Esophagus squamous epithelium (tissue), 4 donors: ENCODE measurements around the gene SLC12A7.

DNA sequence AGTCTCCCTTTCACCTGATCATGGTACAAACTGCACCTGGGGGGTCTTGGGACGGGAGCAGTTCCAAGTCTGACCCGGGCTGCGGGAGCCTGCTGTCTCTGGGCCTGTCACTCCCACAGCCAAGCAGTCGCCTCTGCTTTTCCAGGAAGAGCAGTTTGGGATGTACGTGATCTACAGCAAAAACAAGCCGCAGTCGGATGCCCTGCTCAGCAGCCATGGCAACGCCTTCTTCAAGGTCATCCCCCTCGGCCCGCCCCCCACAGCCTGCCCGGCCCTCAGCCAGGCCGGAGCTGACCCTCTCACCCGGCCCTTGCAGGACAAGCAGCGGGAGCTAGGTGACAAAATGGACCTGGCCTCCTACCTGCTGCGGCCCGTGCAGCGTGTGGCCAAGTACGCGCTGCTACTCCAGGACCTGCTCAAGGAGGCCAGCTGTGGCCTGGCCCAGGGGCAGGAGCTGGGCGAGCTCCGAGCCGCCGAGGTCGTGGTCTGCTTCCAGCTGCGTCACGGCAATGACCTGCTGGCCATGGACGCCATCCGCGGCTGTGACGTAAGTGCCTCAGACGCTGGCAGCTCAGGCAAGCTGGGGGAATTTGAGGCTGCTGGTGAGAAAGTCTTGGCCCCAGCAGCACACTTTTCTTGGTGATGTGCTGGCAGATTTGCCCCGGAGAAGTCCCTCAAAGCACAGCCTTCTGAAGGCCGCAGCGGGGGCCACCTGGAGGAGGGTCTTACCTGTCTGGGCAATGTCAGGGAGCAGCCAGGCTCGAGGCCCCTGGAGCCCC lies 20.2 kb upstream of the LRRC14B start:
- PRO-cap, result no peak
- RAMPAGE, long total RNA, 4 experiments, result no peak in any of the 4 experiments

GRCh38 chr5:205346-206253 lies 12.4 kb downstream of the CCDC127 start:
- PRO-cap, result no peak
- RAMPAGE, long total RNA, 4 experiments, result no peak in any of the 4 experiments

DNA sequence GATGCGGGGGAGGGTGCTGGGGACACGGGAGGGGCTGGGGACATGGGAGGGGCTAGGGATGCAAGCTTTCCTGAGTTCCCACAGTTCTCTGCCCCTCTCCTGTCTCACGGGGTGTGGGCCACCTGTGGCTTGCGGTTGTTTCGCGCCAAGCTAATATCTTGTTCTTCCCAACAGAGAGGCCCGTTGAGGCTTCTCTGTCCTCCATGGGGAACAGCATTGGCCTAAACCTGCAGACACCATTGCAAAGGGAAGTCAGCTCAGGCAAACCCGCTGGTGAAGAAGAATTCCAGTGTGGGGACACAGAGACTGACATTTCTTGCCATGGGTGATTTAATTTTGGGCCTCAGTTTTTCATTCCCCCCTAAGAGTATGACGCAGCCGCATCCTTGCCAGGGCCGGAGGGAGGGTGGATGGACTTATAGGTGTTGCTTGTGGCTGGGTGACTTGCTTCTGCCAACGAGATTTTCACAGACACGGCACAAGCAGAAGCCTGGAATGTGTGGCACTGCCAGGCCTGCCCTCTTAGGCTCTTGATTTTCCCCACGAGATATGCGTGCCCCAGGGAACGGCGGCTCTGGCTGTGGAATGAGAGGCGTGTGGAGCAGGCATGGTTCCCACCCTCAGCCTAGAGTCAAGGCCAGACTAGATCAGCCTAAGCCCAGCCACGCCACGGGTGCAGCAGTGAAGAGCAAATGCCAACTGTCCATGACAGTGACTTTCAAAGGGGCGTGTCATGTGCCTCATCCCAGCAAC lies 7.6 kb downstream of the PDCD6 start:
- PRO-cap, result no peak
- RAMPAGE, long total RNA, 4 experiments, result no peak in any of the 4 experiments

DNA sequence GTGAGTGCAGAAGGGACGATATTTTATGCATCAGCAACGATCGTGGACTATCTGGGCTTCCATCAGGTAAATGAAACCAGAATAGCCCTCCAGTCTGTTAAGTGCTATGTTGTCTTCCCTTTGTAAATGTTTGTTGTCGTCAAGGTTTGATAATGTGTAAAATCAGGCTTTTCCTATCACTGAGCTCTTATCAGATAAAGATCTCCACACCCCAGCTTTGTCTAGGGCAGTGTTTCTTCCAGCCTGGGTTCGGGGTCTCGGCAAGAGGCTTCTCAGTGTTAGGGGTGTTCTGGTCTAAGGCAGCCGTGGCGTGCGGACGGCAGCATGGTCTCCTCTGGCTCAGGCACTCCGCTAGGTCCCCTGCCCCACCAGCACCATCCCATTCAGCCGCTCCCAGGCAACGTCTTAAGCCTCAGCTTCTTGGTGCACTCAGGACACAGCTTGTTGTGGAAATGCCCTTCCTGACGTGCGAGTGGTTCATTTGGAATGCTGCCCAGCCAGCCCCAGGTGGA lies 29.6 kb upstream of the EXOC3 start:
- PRO-cap, result no peak
- RAMPAGE, long total RNA, 4 experiments, result no peak in any of the 4 experiments

- PRO-cap, result no peak
- RAMPAGE, long total RNA, 4 experiments, result no peak in any of the 4 experiments
These were observed 2.5 kb upstream of the EXOC3 start for GRCh38 chr5:440350-440916.

DNA sequence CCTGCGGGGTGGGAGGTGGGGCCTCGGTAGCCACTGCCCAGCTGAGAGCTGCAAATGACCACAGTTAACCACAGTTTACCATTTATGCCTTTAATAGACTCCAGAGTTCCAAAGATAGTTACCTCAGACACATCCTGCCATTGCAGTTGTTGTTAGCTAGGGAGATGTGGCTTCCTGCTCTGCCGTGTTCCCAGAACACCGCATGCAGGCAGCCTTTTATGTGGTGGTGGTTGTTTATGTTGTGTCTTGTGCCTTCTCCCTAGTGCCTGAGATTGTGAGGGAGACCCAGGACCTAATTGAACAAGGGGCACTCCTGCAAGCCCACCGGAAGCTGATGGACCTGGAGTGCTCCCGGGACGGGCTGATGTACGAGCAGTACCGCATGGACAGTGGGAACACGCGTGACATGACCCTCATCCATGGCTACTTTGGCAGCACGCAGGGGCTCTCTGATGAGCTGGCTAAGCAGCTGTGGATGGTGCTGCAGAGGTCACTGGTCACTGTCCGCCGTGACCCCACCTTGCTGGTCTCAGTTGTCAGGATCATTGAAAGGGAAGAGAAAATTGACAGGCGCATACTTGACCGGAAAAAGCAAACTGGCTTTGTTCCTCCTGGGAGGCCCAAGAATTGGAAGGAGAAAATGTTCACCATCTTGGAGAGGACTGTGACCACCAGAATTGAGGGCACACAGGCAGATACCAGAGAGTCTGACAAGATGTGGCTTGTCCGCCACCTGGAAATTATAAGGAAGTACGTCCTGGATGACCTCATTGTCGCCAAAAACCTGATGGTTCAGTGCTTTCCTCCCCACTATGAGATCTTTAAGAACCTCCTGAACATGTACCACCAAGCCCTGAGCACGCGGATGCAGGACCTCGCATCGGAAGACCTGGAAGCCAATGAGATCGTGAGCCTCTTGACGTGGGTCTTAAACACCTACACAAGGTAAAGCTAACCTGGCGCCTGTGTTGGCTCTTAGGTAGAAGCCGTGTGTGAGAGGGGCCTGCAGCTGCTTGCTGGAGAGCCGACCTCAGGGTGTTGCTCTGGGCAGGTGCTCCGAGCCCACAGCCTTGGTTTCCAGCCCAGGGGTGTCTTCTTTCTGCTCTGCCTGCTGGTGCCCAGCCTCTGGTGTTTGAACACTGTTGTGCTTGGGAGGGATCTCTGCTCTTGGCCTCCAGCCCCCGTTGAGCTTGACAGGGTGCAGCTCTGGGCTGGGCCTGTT lies 10.5 kb downstream of the EXOC3 start:
- PRO-cap, result bidirectional peak, plus-strand start at position 982 of the sequence, minus-strand start at position 679 of the sequence; bidirectional peak, plus-strand start outside the sequence, minus-strand start at position 1,169 of the sequence
- RAMPAGE, long total RNA, 4 experiments, result no peak in any of the 4 experiments

- PRO-cap, result no peak
- RAMPAGE, long total RNA, 4 experiments, result no peak in any of the 4 experiments
These were observed 39.5 kb downstream of the EXOC3 start for GRCh38 chr5:482456-482881.

DNA sequence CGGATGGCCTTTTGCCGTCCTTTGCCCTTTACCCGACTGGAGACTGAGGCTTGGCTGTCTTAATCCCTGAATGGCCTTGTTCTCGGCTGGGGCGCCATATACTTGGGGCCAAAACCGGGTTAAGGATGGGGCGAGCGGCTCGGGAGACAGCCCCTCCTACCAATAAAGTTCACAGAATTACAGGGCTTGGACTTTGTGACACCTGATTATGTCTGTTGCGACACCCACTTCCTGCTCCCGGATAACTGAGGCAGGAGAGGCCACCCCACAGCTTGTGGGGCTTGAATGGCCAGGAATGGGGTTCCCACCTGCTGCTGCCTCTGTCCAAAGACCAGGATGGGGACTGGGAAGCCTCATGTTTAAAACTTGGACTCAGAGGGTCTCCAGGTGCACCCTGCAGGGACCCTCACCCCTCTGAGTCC lies 22.4 kb upstream of the SLC9A3 start:
- PRO-cap, result no peak
- RAMPAGE, long total RNA, 4 experiments, result no peak in any of the 4 experiments

DNA sequence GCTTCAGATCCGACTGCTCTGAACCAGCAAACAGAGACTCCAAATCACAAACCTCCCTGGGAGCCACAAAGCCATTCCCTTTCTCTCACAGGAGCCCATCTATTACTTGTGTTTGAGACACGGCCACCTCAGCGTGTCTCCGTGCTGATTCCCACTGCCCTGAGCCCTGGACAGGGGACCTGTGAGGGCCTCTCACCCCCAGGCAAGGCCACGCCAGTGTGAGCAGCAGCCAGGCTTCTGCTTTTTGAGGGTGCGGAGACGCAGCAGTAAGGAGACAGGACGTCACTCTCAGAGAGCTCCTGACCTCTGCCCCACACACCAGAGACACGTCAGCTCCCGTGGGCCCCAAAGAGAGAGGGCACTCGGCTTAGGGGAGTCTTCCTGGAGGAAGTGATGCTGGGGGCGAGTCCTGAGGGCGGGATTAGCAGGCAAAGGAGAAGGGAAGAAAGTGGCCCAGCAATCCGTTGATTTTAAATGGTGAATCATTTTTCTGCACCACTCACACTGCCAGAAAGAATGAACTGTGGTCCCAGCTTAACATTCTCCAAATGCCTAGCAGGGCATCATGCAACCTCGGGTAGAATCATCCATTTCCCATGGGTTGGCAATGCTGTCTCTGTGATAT lies 24.0 kb upstream of the SLC9A3 start:
- PRO-cap, result no peak
- RAMPAGE, long total RNA, 4 experiments, result no peak in any of the 4 experiments

- PRO-cap, result no peak
- RAMPAGE, long total RNA, 4 experiments, result no peak in any of the 4 experiments
These were observed 10.3 kb upstream of the TPPP start for GRCh38 chr5:703385-703919.

DNA sequence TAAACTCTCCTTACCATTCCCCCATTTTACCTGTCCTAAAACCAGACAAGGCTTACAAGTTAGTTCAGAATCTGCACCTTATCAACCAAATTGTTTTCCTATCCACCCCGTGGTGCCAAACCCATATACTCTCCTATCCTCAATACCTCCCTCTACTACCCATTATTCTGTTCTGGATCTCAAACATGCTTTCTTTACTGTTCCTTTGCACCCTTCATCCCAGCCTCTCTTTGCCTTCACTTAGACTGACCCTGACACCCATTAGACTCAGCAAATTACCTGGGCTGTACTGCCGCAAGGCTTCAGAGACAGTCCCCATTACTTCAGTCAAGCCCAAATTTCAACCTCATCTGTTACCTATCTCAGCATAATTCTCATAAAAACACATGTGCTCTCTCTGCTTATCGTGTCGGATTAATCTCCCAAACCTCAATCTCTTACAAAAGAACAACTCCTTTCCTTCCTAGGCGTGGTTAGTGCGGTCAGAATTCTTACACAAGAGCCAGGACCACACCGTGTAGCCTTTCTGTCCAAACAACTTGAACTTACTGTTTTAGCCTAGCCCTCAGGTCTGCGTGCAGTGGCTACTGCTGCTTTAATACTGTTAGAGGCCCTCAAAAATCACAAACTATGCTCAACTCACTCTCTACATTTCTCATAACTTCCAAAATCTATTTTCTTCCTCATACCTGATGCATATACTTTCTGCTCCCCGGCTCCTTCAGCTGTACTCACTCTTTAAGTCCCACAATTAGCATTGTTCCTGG lies 12.9 kb upstream of the TPPP start:
- PRO-cap, result no peak
- RAMPAGE, long total RNA, 4 experiments, result no peak in any of the 4 experiments

DNA sequence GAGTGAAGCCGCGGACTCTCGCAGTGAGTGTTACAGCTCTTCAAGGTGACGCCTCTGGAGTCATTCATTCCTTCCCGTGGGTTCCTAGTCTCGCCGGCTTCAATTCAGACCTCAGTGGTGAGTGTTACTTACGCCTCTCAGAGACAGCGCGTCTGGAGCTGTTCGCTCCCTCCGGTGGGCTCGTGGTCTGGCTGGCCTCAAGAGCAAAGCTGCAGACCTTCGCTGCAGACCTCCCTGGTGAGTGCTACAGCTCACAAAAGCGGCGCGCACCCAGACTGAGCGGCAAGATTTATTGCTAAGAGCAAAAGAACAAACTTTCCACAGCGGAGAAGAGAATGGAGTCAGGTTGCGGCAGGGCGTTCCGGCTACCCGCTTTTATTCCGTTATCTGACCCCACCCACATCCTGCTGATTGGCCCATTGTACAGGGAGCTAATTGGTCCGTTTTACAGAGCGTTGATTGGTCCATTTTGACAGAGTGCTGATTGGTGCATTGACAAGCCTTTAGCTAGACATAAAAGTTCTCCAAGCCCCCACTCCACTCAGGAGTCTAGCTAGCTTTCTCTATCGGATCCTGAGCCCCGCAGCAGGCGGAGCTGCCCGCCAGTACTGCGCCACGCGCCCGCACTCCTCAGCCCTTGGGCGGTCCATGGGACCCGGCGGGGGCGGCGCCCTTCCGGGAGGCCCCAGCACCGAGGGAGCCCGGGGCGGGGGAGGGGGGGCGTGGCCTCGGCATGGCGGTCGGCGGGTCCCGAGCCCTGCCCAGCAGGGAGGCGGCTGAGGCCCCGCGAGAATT lies 7.1 kb downstream of the ZDHHC11B start:
- PRO-cap, result no peak
- RAMPAGE, long total RNA, 4 experiments, result no peak in any of the 4 experiments

DNA sequence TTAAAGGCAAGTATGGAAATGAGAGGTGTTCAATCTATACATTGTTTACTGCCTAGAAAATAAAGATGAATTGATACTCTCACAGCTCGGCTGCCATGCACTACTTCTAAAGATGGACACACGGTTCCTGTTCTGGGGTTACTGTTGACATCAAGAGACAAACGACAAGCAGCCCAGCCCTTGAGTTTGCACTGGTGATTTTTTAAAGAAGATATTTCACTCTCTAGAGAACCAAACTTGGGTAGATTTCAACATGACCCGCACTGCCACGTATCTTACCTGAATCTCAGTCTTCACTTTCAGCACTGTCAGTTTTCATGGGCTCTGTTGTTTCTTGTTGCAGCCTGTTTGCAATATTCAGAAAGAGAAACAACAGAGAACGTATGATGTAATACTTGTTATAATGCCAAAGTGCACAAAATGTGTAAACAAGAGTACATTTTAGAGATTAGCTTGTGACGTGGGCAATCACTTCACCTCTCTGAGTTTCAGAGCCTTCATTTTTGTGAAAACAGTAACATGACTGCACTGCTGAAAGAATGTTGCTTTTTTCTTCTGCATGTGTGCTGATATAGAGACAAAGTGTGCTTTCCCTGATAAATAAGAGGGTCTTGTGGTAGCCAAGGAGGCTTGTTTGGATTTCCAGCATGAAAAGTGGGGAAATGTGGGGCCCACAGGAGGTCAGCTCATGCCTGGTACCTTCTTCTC lies 16.4 kb upstream of the ZDHHC11B start:
- PRO-cap, result unidirectional peak, minus-strand start at position 288 of the sequence
- RAMPAGE, long total RNA, 4 experiments, result no peak in any of the 4 experiments

DNA sequence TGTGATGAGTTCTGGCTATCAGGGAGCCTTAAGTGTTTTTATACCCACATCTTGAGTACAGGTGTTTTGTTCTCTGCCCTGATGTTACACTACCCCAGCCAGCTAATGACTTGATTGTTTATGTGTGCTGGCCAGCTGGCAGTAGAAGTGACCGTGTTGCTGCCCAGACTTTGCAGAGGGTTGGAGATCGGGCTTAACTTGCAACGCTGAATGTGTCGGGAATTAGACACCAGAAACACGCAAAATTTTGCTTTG lies 16.9 kb upstream of the ZDHHC11B start:
- PRO-cap, result no peak
- RAMPAGE, long total RNA, 4 experiments, result no peak in any of the 4 experiments

DNA sequence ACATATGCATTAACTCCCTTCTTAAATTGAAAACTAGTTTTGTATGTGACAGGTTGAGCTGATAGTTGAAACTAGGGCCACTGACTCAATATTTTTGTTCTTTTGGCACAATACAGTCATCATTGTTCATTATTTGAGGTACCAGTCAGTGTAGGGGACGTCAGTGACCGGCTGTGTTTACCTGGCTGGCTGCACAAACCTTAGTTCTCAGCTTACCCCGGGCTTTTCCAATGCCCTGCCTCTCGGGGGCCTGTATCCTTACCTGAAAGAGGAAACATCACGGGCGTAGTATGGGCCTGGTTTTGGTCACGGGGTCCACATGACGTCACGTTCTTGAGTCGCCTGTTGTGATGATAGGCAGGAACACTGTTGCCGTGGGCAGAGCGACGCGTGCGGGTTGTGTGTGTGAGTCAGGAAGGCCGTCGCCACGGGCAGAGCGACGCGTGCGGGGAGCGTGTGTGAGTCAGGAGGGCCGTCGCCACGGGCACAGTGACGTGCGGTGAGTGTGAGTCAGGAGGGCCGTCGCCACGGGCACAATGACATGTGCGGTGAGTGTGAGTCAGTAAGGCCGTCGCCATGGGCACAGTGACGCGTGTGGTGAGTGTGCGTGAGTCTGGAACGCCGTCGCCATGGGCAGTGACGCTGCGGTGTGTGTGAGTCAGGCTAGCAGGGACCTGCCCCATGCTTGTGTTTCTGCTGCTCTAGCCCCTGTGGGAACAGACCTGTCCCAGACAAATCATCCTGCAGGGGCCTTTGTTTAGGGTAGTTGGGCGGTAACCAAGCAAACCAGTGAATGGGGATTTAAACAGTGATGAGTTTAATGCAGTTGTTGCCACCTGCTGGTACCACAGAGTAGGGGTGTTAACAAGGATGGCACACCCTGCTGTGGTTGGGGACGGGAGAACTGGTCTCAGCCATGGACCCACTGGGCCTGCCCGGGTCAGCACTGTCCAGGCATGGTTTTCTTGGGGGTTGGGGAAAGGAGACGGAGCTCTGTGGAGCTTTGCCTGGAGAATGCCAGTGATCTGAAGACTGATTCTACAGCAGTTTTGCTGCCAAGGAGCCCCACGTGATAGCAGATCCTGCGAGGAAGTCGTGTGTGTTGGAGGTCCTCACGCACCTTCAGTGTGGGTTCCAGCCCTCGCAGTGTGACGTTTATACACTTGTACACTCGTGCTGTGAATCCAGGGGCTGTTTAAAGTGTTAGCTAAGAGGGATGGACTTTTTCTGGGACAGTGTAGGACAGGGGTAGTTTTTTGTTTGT lies 19.8 kb downstream of the TRIP13 start:
- PRO-cap, result bidirectional peak, plus-strand start at position 381 of the sequence, minus-strand start at position 264 of the sequence; bidirectional peak, plus-strand start at position 639 of the sequence, minus-strand start at position 418 of the sequence; bidirectional peak, plus-strand start at position 850 of the sequence, minus-strand start at position 718 of the sequence
- RAMPAGE, long total RNA, 4 experiments, result no peak in any of the 4 experiments

GRCh38 chr5:958544-959545 lies 49.8 kb upstream of the NKD2 start:
- PRO-cap, result unidirectional peak, minus-strand start at chr5:958903
- RAMPAGE, long total RNA, 4 experiments, result no peak in any of the 4 experiments

- PRO-cap, result no peak
- RAMPAGE, long total RNA, 4 experiments, result no peak in any of the 4 experiments
These were observed 48.0 kb upstream of the NKD2 start for GRCh38 chr5:960582-961082.

GRCh38 chr5:1003354-1003832 lies 5.2 kb upstream of the NKD2 start:
- PRO-cap, result unidirectional peak, plus-strand start at chr5:1003718; unidirectional peak, plus-strand start at chr5:1003737
- RAMPAGE, long total RNA, 4 experiments, result no peak in any of the 4 experiments

DNA sequence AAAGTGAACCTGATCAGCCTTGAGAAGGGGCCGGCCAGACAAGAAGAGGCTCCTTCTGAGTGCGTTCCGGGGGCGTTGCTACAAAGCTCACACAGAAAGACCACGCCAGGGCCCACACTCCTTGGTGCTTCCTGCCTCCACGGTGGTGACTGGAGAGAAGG lies 1.5 kb downstream of the SLC12A7 start:
- PRO-cap, result no peak
- RAMPAGE, long total RNA, 4 experiments, result no peak in any of the 4 experiments

GRCh38 chr5:1111703-1112359 lies at the start of gene SLC12A7:
TSS of gene SLC12A7 (minus strand) at chr5:1112063.
- PRO-cap, result unidirectional peak, minus-strand start at chr5:1112037
- RAMPAGE, long total RNA, 4 experiments, result start-site peak on the minus strand in 1 of 4 experiments, at chr5:1112020-1112040 at its widest, 26 reads per replicate